ENCODE results near the genes OR5AC2, OR5H6 and OR5K3.

GRCh38 chr3:97821310-97821728, 492 bp upstream of the CRYBG3 start:
- PRO-cap, 6 experiments = peak in 4 of 6 experiments; most common plus-strand start chr3:97821507 (in 4)
- RAMPAGE, long total RNA, 2 experiments = no peak in any of the 2 experiments
- RRBS = 1% methylated on average over 10 of the region's 22 CpGs

- PRO-cap, 6 experiments = no peak in any of the 6 experiments
- RAMPAGE, long total RNA, 2 experiments = no peak in any of the 2 experiments
- RRBS = no CpG with 5 or more reads among the region's 2 CpGs
These were observed at the start of gene OR5AC2 for GRCh38 chr3:98086952-98087226. Gene OR5AC2, plus strand, starts transcription at chr3:98087173.

GRCh38 chr3:98263834-98264419, at the start of gene OR5H6:
Gene OR5H6, plus strand, starts transcription at chr3:98264244.
- PRO-cap, 6 experiments = no peak in any of the 6 experiments
- RAMPAGE, long total RNA, 2 experiments = no peak in any of the 2 experiments
- RRBS = no CpG with 5 or more reads among the region's 4 CpGs

GRCh38 chr3:98390235-98390888, at the start of gene OR5K3:
Gene OR5K3, plus strand, starts transcription at chr3:98390666.
- PRO-cap, 6 experiments = no peak in any of the 6 experiments
- RAMPAGE, long total RNA, 2 experiments = no peak in any of the 2 experiments
- RRBS = no CpG with 5 or more reads among the region's 1 CpG

DNA sequence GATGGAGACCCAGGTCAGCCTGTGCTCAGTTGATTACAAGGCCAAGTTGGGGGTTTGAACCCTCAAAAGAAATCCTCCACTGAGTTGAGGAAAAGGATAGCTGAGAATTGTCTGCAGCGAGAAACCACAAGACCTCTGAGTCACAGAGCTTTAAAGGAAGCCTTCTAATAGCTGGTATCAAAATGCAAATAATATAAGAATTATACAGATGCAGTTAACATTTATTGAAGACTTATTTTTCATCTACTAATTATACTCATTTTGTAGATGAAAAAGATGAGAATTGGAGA, 30.5 kb downstream of the GPR15 start:
- PRO-cap, 6 experiments = no peak in any of the 6 experiments
- RAMPAGE, long total RNA, 2 experiments = no peak in any of the 2 experiments
- RRBS = no CpG with 5 or more reads among the region's 1 CpG

DNA sequence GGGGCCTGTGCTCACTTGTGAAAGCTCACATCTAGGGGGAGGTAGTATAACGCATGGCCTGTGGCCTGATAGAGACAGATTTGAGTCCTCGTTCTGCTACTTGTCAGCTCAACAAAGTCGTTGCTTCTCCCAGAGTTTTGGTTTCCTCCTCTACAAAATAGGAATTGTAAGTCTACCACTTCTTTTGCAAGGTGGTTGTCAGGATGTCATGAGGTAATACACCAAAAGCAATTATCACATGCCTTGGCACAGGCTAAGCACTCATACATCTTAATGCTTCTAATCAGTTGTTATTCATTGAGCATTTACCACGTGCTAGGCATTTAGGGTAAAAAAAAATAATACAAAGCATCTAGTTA, 1.4 kb downstream of the ST3GAL6 start:
- PRO-cap, 6 experiments = peak in 1 of 6 experiments; most common plus-strand start position 77 of the sequence (in 1)
- RAMPAGE, long total RNA, 2 experiments = no peak in any of the 2 experiments
- RRBS = no CpG with 5 or more reads among the region's 4 CpGs

GRCh38 chr3:98778659-98779428, 15.7 kb downstream of the ST3GAL6 start:
- PRO-cap, 6 experiments = peak in 2 of 6 experiments; most common plus-strand start chr3:98779354 (in 2); most common minus-strand start chr3:98779140 (in 2)
- RAMPAGE, long total RNA, 2 experiments = no peak in any of the 2 experiments
- RRBS = no CpG with 5 or more reads among the region's 7 CpGs

DNA sequence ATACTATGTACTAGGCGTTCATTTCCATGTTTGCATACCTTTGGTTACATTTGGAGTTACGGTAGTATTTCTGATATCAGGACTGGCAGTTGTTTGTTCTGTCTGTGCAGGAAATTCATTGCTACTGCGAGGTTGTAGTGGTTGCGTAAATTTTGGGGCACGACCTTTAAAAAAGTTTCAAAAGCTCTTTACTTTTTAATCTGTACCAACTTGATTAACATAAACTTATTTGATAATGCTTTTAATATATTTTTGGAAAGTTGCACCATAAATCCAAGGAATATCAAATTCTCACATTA, 48.0 kb downstream of the ST3GAL6 start:
- PRO-cap, 6 experiments = no peak in any of the 6 experiments
- RAMPAGE, long total RNA, 2 experiments = no peak in any of the 2 experiments
- RRBS = no CpG with 5 or more reads among the region's 5 CpGs

DNA sequence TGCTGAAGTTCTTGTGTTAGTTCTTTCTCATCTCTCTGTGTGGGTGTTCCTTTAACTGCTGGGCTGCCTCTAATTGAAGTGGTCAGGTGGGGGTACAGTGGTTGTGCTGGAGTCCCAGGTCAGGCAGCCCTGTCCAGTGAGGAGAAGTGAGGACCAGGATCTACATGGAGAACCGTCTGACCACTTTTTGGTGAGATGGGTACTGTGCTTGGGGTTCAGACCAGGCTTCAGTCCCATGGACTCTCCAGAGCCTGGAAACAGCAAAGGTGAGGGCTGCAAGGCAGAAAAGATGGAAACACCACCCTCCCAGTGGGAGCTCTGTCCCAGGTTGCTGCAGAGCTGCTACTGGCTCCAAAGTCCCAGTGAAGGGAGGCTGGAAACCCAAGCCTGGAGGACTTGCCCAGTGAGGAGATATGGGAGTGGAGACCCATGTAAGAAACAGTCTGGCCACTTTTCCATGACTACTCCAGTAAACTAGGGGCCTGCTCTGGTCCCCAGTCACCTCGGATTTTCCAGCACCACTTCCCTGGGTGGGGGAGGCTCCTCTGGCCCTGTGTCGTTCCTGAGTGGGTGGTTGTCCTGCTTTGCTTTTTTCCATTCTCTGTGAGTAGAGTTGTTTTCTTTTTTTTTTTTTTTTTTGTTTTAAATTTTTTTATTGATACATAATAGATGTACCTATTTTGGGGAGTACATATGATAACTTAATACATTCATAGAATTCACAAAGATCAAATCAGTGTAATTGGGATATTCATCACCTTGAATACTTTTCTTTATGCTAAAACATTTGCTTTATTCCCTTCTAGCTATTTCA, 67.8 kb downstream of the DCBLD2 start:
- PRO-cap, 6 experiments = no peak in any of the 6 experiments
- RAMPAGE, long total RNA, 2 experiments = no peak in any of the 2 experiments
- RRBS = no CpG with 5 or more reads among the region's 3 CpGs

GRCh38 chr3:98901917-98902959, 743 bp upstream of the DCBLD2 start:
- PRO-cap, 6 experiments = peak in 6 of 6 experiments; most common plus-strand start chr3:98902014 (in 3)
- RAMPAGE, long total RNA, 2 experiments = no peak in any of the 2 experiments
- RRBS = 1% methylated on average over 6 of the region's 28 CpGs

GRCh38 chr3:99684382-99685191, 46.2 kb downstream of the COL8A1 start:
- PRO-cap, 6 experiments = peak in 1 of 6 experiments; most common plus-strand start chr3:99684917 (in 1); most common minus-strand start chr3:99684818 (in 1)
- RAMPAGE, long total RNA, 2 experiments = no peak in any of the 2 experiments
- RRBS = no CpG with 5 or more reads among the region's 5 CpGs

DNA sequence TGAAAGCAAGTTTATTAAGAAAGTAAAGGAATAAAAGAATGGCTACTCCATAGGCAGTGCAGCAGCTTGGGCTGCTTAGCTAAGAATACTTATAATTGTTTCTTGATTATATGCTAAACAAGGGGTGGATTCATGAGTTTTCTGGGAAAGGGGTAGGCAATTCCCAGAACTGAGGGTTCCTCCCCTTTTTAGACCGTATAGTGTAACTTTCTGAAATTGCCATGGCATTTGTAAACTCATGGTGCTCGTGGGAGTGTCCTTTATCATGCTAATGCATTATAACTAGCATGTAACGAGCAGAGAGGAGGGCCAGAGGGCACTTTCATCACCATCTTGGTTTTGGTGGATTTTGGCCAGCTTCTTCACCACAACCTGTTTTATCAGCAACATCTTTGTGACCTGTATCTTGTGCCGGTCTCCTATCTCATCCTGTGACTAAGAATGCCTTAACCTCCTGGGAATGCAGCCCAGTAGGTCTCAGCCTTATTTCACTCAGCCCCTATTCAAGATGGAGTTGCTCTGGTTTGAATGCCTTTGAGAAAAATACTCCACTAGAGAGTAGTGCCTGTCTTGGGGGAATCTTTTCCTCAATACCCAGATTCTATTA, 40.9 kb upstream of the CMSS1 start:
- PRO-cap, 6 experiments = no peak in any of the 6 experiments
- RAMPAGE, long total RNA, 2 experiments = no peak in any of the 2 experiments
- RRBS = no CpG with 5 or more reads among the region's 4 CpGs

- PRO-cap, 6 experiments = no peak in any of the 6 experiments
- RAMPAGE, long total RNA, 2 experiments = no peak in any of the 2 experiments
- RRBS = no CpG with 5 or more reads among the region's 4 CpGs
These were observed 36.1 kb downstream of the CMSS1 start for GRCh38 chr3:99853739-99854237.

GRCh38 chr3:99872975-99873687, 55.5 kb downstream of the CMSS1 start:
- PRO-cap, 6 experiments = no peak in any of the 6 experiments
- RAMPAGE, long total RNA, 2 experiments = no peak in any of the 2 experiments
- RRBS = no CpG with 5 or more reads among the region's 1 CpG

DNA sequence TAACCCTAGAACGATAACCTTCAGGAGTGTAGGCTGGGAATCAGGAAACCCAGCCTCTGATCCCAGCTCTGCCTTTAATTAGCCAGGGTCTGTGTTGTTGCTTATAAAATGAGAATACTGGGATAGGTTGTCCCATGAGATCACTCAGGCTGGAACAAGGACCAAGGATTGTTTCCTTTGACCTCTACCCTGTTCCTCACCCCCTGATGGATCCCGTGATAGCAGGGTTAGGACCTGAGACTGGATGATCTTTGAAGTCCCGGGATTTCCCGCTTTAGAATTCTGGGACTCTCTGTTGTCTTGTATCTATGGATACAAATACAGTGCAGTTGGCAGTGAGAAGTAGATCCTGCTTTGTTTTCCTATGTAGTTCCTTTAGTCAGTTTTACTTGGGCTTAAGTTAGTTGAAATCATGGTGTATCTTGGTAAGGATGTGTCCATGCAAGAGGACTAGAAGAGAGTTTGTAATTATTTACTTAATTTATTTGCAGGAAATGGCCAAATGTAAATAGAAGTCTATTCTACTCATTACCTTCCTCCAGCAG, 117.8 kb downstream of the CMSS1 start:
- PRO-cap, 6 experiments = peak in 2 of 6 experiments; most common plus-strand start position 135 of the sequence (in 1); most common minus-strand start position 76 of the sequence (in 2)
- RAMPAGE, long total RNA, 2 experiments = no peak in any of the 2 experiments
- RRBS = no CpG with 5 or more reads among the region's 4 CpGs

DNA sequence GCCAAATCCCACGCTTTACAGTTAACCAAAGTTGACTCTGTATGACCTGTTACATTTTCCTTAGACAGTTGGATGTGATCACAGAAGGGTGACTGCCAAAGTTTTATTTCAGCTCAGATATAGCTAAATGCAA, 73.4 kb downstream of the FILIP1L start:
- PRO-cap, 6 experiments = no peak in any of the 6 experiments
- RAMPAGE, long total RNA, 2 experiments = no peak in any of the 2 experiments
- RRBS = no CpG with 5 or more reads among the region's 1 CpG

DNA sequence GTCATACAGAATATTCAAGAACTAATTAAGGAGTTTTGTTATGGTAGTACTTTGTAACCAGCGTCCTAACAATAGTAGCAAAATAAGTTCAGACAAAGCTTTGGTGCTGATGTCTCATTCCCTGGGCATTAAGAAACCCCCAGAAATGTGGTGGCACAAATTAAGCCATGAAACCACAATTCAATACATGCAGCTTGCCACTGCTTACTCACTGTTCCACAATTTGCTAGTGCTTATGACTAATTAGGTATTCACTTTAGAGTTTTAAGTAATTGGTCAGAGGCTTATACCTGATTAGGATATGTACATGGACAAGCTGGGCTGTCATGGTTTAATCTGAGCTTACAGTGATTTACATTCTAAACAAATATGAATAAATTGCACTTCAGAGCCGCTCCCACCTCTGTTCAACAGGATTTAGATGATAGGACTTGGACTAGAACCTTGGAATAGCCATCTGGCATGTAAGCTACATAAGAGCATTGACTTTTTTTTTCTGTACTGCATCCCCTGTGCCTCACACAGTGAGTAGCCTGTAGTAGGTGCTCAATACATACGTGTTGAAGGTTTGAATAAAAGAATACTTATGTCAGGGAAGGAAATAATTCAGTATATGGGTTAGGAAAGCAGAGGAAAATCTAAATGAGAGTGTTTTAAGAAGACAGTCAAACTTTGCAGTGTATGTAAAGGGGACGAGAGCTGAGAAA, 9.0 kb downstream of the TBC1D23 start:
- PRO-cap, 6 experiments = no peak in any of the 6 experiments
- RAMPAGE, long total RNA, 2 experiments = no peak in any of the 2 experiments
- RRBS = no CpG with 5 or more reads among the region's 4 CpGs

DNA sequence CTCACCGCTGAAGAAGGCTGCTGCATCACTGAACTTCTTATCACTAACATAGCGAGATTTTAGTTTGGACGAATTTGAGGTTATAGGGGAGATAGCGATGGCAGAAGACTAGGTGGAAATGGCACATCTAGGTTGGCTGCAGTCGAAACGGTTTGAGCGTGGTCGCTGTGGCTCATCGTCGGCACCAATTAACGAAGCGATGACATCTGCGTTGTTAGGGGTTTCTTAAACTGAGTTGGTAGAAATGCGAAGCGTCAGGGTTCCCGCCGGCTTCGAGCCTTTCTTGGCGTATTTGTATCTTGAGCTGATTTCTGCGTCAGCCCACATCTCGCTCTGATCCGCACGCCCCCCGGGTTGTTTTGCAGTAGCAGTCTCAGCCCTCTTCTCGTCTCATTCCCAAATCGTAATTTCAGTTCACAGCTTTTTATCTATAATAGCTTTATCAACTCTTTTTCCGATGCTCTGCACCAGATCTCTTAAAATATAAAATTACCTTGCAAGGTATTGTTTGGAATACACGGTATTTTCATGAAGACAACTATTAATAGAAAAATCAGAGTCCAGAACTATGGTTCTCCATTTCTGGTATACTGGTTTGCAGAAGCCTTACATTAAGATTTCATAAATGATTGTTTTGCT, 442 bp downstream of the LNP1 start:
- PRO-cap, 6 experiments = peak in 1 of 6 experiments; most common plus-strand start position 103 of the sequence (in 1)
- RAMPAGE, long total RNA, 2 experiments = no peak in any of the 2 experiments
- RRBS = 1% methylated on average over 7 of the region's 28 CpGs

DNA sequence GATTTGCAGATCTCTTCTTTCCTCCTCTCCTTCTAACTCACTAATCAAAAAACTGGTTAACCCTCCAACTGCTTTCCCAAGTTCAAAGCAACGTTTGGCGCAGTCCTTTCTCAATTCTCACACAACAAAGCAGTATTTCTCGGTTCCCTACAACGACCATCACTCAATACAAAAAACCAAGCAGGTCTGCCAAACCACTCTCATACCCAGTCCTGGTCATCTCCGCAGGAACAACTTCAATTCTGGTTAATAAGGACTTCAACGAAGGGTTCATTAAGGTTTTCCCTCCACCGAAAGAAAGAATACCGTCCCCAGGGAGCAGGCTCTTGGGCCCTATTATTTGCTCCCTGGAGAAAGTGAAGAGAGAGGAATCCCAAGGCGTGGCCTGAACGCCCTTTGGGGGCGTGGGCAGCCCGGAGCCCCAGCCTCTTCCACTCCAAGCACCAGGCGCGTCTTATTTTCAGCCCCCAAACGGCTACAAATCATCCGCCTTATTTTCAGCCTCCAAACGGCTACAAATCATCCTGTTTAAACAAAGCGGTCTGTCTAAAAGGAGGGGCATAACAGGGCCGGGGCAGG, 556 bp upstream of the TMEM45A start:
- PRO-cap, 6 experiments = peak in 3 of 6 experiments; most common plus-strand start position 424 of the sequence (in 3); most common minus-strand start position 335 of the sequence (in 1)
- RAMPAGE, long total RNA, 2 experiments = no peak in any of the 2 experiments
- RRBS = under 1% methylated on average over 3 of the region's 19 CpGs

DNA sequence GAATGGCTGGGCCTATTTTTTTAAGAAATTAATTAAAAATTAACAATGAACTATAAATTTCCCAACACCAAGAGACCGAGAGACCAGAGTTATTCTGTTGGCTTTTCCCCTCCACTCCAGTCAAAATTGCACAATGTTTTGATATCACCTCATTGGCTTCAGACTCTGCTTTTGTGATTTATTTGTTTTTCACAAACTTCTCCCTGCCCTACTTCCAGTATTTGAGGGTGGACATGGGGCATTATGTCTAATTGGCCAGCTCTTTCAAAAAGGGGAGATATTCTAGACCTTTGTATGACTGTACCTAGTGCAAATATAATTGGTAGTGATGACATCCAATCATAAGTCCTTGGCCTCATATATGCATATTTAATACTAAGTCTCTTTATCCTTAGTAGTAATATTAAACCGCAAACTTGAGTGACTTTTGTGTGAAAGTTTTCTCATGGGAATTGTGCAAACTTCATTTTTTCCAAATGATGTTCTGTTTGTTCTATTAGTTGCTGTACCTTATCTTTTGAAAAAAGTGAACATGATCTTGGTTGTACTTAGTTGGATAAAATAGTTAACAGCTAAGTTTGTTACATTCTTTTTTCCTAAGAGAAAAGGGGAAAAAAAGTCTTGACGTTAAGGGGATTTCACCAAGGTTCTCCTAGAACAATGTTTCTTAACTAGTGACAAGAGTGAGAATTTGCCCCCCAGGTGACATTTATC, 43.1 kb downstream of the TMEM45A start:
- PRO-cap, 6 experiments = no peak in any of the 6 experiments
- RAMPAGE, long total RNA, 2 experiments = no peak in any of the 2 experiments
- RRBS = no CpG with 5 or more reads among the region's 3 CpGs